Skeletal muscle satellite cell (primary cell): Measurements from ENCODE around the genes NPAS2 and CNOT11.

- CAGE, long polyA plus RNA = no peak
Measured at GRCh38 chr2:100606254-100606948, 43.6 kb downstream of the PDCL3 start.

- CAGE, long polyA plus RNA = no peak
Measured at GRCh38 chr2:100643309-100643908, 80.6 kb downstream of the PDCL3 start.

- CAGE, long polyA plus RNA = no peak
Measured at GRCh38 chr2:100780610-100781195, 39.2 kb upstream of the NPAS2 start.

GRCh38 chr2:100813387-100814019 lies 6.4 kb upstream of the NPAS2 start:
- CAGE, long polyA plus RNA = no peak

DNA sequence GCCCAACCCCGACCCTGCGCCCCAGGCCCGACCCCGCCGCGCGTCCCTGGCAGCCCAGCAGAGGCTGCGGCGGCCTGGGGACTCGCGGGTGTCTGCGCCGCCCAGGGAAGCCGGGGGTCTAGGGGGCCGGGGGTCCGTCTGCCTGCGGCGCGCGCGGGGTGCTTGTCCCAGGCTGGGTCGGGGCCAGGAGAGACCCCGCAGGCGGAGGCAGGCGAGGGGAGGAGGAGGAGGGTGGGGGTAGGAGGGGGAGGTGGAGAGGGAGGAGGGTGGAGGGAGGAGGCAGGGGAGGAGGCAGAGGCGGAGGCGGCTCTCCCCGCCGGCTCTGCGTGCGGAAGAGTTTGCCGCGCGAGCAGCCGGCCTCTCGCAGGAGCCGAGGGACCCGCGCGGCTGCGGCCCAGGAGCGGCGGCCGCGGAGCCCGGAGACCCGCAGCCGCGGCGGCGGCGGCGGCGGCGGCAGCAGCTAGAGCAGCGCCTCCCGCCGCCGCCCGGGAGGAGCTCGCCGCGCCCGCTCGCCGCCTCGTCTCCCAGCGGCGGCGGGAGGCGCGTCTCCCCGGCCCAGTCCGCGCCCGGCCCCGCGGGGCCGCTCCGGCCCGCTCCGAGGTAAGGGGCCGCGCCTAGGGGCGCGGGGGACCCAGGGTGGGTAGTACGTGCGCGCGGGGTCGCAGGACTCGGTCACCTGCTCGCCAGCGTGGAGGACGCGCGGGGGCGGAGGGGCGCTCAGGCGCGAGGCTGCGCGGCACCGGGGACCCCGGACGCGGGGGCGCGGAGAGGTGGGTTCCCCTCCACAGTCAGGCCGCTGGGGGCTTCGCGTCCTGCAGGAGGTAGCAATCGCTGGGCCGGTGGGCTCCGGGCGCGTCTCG lies at the start of gene NPAS2:
NPAS2 (plus strand) TSS at position 325 of the 860 bp plus-strand sequence.
- CAGE, long polyA plus RNA = no peak

DNA sequence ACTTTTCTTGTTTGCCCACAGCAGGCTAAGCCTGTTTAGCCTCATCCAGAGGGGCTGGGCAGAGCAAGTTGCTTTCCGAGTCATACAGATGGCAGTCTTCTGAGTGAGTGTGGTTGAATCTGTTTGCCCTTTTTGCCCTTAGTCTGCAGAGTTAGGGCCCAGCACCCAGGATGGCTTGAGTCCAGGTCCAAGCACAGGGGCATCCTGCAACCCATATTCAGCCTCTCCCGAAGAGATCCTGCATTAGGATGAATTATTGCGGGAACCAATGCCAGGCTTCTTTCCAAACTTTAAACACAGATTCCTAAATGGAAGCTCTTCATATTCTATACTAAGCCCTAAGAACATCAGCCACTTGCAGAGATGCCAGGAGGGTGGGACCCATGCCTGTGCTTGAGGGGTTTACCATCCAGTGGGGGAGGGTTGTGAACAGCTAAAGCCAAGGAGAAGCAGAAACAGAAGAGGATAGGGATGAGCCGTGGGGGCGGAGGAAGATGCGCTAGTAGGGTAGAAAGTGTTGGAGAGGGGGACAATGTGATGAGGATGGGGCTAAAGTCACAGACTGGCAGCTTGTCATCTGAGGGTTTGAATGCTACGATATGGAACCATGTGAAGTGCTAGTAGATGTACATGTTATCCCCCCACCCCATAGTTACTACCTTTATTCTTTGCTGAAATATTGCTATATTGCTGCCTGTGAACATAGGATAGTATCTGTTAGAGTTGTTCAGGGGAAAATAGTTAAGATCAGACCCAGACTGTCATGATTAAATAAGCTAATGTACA lies 68.2 kb downstream of the NPAS2 start:
- CAGE, long polyA plus RNA = no peak

- CAGE, long polyA plus RNA = no peak
Measured at GRCh38 chr2:100995332-100996311, 6.5 kb upstream of the RPL31 start.

GRCh38 chr2:101109461-101110251 lies 41.5 kb downstream of the TBC1D8 start:
- CAGE, long polyA plus RNA = no peak

DNA sequence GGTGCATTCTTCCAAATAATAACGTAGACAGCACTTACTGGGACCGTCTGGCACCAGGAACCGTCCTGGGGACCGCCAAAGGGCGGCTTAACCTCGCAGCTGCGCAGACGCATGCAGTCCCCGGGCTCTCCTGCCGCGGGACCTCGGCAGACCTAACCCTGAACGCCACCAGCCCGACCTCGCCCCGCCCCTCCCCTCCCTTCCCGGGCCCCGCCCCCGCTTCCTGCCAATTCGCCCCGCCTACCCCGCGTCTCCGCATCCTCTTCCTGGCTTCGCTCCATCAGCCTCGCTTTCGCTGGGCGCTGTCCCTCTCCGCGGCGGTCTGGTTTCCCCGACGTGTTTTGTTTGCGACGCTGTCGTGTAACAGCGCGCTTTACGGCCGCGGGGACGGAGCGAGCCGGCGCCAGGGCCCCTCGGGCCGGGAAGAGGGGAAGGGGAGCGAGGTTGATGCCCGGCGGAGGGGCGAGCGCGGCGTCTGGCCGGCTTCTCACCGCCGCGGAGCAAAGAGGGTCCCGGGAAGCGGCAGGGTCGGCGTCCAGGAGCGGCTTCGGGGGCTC lies at the start of gene CNOT11:
CNOT11 (plus strand) TSS at position 369 of the 557 bp plus-strand sequence.
- CAGE, long polyA plus RNA = start-site peak on the plus strand centred at position 400 of the sequence, 78 bp wide, 552 and 268 reads in 2 replicates

GRCh38 chr2:101272368-101273460 lies 20.0 kb downstream of the CNOT11 start:
- CAGE, long polyA plus RNA = no peak

GRCh38 chr2:101622935-101623697 lies 74.4 kb upstream of the MAP4K4 start:
- CAGE, long polyA plus RNA = no peak

DNA sequence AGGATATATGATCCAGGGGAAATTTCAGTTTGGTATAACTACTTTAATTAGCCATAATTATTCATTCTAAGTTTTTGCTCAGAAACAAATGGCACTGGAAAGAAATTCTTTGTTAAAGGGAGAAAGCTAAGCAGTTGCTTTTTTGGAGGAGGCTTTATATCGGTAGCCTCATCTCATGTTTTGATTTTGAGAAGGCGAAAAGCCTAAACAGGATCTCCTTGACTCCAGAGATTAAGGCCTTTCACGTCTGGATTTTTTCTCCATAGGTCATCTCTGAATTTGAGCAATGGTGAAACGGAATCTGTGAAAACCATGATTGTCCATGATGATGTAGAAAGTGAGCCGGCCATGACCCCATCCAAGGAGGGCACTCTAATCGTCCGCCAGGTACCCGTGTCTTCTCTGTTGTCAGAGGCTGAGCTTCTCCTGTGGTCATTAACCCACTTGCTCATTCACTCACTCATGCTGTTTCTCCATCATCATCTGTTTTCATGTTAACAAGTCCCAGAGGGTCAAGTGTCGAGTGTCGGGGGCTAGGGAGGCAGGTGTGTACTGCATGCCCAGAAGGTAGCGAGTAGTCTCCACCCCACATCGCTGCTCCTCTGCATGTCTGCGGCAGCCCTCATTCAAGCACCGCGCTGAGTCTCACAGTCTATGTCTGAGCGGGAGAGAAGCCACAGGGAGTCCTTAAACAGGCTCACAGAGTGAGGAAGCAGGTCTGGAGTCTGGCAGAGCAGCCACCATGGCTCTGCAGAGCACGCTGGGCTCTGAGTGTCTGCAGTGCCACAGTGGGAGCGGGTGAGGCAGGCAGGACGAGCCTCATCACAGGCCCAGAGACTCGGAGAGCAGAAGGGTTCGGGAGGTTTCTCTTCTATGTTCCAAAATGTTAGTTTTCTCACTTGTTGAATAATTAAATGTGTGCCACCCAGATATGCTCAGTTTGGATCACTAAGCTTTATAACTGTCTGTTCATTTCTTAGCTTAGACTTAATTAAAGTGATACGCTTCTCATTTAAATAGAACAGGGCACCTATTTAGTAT lies 121.4 kb upstream of the IL1R2 start:
- CAGE, long polyA plus RNA = no peak

GRCh38 chr2:101998628-101999780 lies 7.2 kb downstream of the IL1R2 start:
- CAGE, long polyA plus RNA = no peak

GRCh38 chr2:102006392-102006633 lies 14.6 kb downstream of the IL1R2 start:
- CAGE, long polyA plus RNA = no peak

GRCh38 chr2:102050989-102051453 lies 59.3 kb downstream of the IL1R2 start:
- CAGE, long polyA plus RNA = no peak

GRCh38 chr2:102066427-102067104 lies 74.8 kb downstream of the IL1R2 start:
- CAGE, long polyA plus RNA = no peak

DNA sequence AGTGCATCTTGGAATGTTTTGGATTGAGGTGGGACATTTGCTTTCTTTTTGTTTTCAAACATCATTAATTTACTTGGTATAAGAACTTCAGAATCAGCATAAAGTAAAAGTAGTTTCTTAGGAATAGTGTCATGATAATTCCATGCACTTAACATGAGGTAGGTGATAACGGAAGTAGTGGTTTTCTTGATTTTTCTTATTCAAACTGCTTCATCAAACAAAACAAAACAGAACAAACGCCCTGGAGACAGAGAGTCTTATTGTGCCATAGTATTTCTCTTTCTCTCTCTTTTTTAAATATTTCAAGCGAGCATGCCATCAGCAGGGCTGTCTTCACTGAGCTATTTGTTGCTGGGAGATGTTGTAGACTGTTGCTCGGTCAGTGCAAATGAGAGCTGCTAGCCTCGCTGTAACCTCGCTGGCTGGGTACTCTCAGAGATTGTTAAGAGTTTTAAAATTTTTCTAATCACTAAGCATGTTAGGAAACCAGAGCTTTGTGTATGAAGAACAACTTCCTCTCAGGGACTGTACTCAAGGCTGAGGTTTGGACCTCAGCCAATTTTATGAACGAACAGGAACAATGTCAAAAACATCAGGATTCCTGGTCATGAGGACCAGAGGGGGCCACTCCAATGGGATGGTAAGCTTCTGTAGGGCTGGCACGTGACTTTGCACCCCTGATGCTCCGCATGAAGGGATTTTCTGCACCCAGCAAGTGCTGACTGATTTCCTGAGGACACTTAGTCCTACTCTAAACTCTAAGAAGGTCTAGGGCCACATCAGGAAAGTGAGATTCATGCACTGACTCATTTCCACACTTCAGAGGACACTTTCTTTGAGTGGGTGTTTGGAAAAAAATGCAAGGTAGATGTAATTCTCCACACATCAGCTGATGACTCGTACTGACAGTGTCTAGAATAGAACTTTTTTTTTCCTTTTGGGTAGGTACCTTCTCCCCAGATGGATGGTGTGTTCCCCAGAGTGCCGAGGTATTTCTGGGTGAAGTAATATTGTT lies 59.8 kb upstream of the IL1R1 start:
- CAGE, long polyA plus RNA = no peak

- CAGE, long polyA plus RNA = no peak
Measured at GRCh38 chr2:102107617-102107989, 34.9 kb upstream of the IL1R1 start.

DNA sequence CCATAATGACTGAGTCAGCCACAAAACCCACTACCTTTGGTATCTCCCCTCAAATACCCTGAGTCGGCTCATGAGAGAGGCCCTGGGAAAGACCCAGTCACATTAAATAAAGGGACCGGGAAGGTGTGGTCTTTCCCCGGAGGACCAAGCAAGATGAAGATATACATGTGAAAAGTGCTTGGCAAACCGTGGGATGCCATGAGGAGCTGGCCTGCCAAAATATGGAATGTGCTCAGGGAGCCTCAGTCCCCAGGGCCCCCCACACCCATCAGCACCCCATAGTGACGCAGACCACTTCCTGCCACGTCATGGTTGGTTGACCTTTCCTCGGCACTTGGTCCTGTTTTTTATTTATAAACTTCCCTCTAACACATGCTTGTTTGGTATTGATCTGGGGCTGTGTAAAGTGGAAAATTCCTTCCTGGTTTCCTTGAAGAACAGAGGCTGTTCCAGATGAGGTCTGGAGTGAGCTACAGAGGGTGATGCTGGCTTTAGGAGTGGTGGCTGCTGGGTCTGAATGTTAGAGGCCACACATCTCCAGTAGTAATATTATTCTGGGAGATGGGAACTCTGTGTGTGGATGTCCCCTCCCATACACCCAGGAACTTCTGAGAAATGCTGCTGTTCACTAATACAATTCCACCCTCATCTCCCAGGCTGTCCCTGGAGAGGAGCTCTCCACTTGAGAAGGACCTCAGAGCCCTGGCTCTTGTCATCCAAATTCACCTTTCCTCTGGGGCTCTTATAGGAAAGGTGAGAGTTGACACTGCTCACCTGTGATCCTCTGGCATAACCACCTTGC lies 51.6 kb downstream of the IL1RL2 start:
- CAGE, long polyA plus RNA = no peak

DNA sequence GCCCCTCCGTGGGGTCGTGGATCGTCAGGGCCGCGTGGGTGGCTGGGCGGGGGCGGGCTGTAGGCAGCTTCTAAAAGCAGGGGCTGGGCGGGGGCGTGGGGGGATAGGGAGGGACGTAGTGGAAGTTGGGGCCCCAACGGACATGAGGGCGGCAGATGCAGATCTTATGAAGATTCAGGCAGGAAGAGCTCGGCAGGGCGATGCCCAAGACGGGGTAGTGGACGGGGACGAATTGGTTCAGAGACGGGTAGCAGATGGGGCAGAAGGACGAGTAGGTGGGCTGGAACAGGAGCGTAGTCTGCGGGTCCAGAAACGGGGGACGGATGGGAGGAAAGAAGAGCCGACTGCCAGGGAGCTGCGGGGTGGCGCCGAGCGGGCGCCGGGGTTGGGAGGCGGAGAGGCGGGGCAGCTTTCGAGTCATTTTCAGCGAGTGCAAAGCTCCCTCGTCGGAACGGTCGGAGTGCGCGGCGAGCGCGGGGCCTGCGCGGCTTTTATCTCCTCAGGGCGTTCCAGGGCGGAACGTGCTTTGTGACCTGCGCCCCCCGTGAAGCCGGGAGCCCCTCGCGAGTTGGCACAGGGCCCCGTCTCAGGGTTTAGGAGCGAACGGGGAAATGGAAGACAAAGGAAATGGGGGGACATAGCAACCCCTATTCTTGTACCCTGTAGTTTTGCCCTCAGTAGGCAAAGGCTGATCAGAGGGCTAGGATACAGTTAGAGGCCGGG lies 60.4 kb upstream of the IL1RL1 start:
- CAGE, long polyA plus RNA = no peak